Measurements from ENCODE around the genes PPEF1, SMS and PTCHD1.

GRCh38 chrX:17735134-17735517 lies 2.2 kb upstream of the SCML1 start:
- PRO-cap, 7 experiments: no peak in any of the 7 experiments

GRCh38 chrX:17737972-17738895 lies 941 bp downstream of the SCML1 start:
- PRO-cap, 7 experiments: peak in 5 of 7 experiments; most common plus-strand start chrX:17738158 (in 3); most common minus-strand start chrX:17738030 (in 3)

DNA sequence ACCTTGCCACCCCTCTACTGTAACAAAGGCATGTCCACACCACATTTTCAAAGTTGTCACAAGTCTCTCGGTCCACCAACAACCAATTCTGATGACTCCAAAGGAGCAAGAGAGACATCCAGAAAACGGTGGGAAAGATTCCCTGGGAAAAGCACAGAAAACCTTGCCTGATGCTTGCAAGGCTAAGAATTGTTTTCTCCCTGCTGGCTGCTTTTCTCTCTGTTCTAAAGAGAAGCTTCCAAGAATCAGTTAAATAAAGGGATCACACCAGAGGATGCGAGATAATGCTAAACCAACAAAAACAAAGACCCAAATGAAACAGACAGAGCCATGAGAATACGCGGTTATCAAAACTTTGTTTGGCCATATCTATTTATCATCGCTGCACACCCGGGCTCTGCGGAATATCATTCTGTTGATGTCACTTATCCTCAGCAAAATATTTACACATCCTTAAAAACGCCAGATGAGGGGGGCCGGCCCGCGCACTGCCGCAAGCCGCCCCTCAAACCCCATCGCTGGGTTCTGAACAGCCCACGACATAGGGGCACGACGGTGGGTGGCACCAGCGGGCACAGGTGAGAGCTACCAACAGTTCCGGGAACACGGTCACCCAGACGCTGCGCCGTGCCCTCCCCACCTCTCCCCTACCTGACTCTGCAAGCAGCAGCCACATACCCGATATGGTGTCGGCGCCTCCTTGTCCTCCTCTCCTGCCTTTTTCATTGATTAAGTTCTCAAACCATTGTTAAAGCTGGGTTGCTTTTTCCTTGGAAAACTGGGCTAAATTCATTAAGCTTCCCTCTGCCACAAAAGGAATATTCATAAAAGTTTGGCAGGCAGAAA lies 1.7 kb downstream of the RAI2 start:
- PRO-cap, 7 experiments: peak in 1 of 7 experiments; most common plus-strand start position 594 of the sequence (in 1)

GRCh38 chrX:18707276-18707872 lies at the start of gene PPEF1:
Gene PPEF1, plus strand, starts transcription at chrX:18707645.
- PRO-cap, 7 experiments: no peak in any of the 7 experiments

DNA sequence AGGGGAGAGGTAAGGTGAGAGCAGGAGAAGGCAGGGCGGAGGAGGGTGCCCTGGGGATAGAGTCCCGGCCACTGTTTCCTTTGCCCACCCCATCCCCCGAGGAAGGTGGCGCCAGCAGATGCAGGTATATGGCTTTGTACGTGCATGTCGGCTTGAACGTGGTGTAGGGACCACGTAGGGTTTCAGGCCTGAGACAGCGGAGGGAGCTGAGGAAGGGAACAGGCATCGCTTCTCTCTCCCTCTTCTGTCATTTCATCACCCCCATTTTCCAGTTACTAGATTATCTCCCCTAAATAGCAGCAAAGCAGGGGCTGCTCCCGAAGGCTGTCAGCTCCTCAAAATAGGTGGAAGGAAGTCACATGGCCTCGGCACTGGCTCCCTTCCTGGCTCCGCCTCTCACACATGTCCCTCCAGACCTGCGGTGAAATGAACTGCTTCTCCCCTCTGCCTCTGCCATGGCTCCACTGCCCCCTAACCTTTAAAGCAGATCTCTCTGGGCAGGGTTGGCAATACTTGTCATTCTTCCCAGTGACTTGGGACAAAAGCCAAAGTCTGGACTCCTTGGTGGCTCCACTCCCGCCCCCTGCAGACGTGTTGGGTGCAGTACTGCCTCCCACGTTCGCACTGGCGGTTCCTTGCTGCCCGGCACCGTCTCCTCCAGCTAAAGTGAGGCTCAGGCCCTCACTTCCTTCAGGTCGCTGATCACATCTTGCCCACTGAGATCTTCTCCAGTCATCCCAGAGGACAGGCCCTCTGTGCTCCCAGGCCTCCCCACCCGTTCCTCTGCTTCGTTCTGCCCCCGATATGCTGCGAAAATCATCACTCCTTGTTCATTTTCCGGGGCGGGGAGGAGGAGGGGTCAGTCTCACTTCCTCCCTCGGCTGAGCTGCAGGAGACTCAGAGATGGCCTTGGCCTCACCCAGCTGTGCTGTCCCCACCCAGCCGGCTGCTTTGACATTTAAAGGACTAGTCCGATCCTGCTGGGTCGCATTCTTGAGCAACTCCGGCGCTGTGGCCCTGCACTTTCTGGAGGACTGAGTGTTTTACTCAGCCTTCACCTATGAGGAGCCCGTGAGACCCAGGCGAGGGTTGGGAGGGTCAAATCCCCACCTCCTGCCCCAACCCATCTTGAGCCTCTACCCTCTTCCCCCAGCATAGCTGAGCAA lies 97.5 kb downstream of the PHKA2 start:
- PRO-cap, 7 experiments: peak in 3 of 7 experiments; most common plus-strand start position 192 of the sequence (in 1); most common minus-strand start position 795 of the sequence (in 2)

DNA sequence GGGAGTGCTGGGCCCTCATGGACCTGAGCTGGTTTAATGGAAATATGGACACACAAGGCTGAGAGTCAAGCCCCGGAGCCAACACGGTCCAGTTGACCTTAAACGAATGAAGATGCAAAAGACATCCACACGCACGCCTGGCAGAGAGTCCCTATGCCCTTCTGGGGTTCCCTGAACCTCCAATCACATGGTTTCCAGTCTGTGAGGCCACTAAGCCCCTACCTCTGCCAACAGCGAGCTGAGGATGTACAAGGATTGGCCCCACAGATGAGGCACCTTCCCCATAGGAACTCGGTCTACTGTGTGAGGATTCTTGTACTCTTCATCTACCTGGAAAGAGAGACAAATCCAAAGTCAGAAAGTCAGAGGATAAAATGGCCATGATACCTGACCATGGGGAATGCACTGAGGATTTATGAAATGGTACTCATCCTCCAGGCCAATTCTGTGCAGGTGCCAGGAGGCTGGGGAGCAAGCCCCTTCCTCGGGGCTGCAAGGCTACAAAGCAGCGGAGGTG lies 52.4 kb downstream of the PHKA2 start:
- PRO-cap, 7 experiments: no peak in any of the 7 experiments

DNA sequence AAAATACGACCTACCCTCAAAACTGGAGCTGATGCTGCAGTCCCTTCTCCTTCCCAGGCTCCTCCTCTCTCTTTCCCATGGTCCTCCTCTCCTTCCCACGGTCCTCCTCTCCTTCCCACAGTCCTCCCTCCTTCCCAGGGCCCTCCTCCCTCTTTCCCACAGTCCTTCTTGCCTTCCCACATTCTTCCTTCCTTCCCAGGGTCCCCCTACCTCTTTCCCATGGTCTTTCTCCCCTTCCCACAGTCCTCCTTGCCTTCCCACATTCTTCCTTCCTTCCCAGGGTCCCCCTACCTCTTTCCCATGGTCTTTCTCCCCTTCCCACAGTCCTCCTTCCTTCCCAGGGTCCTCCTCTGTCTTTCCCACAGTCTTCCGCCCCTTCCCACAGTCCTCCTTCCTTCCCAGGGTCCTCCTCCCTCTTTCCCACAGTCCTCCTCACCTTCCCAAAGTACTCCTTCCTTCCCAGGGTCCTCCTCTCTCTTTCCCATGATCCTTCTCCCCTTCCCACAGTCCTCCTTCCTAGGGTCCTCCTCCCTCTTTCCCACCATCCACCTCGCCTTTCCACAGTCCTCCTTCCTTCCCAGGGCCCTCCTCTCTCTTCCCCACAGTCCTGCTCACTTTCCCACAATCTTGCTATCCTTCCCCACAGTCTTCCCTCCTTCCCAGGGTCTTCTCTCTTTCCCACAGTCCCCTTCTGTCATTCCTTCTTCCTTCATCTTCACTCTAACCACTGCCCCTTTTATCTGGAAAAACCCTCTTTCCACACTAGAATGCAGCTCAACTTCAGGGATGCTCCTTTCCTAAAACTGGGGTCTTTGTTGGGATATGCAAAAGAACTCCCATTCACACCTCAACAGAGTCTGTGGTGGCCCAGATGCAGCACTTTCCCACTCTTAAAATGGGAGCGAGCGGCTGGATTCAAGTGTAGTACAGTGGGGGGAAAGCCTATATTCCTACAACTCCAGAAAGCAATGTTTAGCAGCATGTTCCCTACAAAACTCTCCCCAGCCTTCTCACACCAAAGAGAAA lies 54.0 kb downstream of the SH3KBP1 start:
- PRO-cap, 7 experiments: no peak in any of the 7 experiments

DNA sequence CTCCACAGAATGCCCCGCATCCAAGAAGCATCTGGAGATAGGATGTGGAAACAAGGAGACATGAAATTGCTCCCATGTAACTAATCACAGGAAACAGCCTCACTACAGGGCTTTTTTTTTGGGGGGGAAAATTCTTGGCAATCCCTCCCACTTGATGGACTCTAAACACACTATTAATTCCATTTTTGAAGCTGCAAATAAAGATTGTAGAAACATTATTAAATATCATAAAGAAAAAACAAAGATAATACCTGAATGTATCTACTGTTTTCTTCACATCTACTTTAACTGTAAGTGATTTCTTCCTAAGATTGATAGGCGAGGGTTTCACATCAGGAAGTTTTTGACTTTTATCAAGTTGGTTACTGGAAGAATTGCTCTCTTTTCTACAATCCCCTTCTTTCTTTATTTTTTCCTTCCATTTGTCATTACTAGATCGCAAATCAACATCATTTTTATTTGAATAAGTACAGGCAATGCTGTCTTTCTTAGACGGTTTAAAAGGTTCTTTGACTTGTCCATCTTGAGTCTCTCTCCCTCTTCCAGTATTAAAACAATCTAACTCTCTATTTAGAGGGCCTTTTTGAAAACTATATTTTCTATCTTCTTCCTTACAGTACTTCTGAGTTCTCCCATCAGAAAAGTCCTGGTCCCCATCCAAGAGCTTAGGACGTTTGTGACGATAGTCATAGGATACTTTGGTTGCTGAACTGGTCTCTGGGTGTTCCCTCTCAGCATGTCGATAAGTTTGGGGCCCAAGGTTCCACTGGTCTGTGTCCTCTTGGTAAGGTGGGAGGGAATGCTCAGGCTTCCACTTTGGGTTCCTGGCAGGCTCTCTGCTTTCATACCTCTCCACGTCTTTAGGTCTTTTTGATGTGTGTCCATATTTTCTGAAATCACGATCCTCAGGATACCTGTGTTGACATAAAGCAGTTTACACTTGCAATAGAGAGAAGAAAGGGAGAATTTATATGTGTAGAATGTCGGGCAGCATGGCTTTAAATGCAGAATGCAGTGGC lies 25.8 kb downstream of the BCLAF3 start:
- PRO-cap, 7 experiments: no peak in any of the 7 experiments

GRCh38 chrX:20205997-20206404 lies 60.7 kb downstream of the RPS6KA3 start:
- PRO-cap, 7 experiments: no peak in any of the 7 experiments

DNA sequence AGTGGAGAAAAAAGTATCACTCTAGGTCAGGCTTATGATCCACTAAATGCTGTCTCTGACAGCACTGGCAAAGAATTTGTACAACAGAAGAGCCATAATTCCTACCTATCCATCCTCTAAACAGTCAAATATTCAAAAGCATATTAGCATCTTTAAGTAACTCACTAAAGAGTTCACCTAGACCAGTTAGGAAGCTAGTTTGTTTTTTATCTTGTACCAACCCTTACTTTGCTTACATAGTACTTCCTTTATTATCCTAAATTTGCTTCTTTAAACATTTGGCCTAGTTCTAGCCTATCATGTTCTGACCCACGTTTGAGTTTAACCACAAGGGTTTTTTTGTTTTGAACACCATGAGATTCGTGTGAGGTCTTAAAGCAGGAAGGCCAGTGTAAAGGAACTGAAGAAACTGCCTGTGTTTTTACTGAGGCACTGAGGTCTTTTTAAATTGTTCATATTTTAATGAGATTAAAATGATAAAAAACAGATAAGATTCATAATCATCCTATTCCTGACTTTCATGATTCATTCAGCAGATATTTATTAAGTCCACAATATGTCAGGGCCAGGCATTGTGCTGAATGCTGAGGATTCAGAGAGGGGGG lies 3.4 kb downstream of the RPS6KA3 start:
- PRO-cap, 7 experiments: peak in 3 of 7 experiments; most common plus-strand start position 357 of the sequence (in 2); most common minus-strand start position 126 of the sequence (in 1)

DNA sequence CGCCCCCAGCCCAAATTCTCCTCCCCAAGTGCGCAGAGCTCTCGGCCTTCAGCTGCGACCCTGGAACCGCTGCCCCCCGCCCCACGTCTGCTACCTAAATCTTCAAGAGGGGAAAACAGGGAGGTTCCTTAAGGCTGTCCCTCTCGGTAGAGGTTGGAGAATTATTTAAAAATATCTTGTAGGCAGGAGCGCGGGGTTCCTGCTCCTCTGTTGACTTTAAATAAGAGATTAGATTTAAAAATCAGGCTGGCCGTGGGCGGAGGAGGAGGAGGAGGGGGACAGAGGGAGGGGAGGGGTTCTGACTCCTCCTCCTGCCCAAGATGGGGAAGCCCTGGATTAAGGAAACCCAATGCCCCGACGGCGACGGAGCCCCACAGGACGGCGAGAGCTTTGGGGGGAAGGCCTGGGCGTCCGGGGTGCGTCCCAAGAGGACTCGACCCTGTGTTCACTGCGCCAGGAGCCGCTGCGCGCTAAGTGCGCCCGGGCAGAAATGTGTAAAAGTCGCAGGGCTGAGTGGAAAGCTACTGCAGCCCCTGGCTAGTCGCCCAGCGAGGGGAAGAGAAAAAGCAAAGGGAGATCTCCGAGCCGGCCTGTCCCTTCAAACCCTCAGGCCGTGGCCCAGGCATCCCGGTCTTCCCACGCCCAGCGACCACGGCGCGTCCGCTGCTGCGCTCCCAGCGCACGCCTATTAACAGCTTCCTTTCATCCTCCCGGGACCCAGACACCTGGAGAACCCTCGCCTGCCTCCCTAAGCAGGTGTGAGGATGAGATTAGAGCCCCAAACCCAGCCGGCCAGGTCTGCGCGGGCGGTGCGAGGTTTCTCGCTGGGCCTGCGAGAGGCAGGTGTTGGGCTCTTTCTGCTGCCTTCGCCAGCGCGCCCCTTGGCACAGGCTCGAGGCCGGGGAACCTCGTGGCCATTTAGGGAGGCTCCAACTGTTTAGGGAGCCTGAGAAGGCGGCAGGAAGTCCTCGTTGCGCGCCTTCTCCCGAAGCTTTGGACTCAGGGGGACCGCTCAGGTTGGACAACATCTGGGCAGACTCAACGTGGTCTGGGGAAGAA lies 1.3 kb upstream of the RPS6KA3 start:
- PRO-cap, 7 experiments: peak in 1 of 7 experiments; most common plus-strand start position 349 of the sequence (in 1); most common minus-strand start position 215 of the sequence (in 1)

DNA sequence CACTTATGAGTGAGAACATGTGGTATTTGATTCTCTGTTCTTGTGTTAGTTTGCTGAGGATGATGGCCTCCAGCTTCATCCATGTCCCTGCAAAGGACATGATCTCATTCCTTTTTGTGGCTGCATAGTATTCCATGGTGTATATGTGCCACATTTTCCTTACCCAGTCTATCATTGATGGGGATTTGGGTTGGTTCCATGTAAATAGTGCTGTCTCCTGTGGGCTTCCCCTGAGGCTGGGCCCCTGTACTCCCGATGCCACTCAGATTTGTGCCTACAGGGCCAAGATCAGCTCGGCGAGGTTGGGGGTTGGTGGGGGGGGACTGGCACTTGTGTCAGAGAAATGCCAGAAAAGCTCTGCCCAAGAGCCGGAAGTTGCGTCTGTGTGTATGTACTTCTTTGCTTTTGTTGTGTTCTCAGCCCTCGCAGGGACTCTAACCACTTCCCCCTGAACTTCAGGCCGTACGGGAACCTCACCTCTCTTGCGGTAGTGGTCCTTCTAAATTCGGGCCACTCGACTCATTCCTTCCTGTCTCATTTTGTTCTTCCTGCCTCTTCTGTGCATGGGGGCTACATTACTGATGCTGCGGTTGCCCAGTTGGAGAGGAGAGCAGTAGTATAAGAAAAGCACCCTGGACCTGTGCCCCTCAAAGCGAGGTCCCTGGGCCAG lies 146.1 kb upstream of the RPS6KA3 start:
- PRO-cap, 7 experiments: peak in 1 of 7 experiments; most common plus-strand start position 532 of the sequence (in 1); most common minus-strand start position 325 of the sequence (in 1)

- PRO-cap, 7 experiments: peak in 7 of 7 experiments; most common plus-strand start chrX:21940596 (in 7); most common minus-strand start chrX:21940933 (in 2)
Observed at GRCh38 chrX:21940105-21941245, at the start of gene SMS. Gene SMS, plus strand, starts transcription at chrX:21940709.

- PRO-cap, 7 experiments: no peak in any of the 7 experiments
Observed at GRCh38 chrX:22105367-22105798, 73.3 kb downstream of the PHEX start.

- PRO-cap, 7 experiments: no peak in any of the 7 experiments
Observed at GRCh38 chrX:23334617-23335148, at the start of gene PTCHD1. Gene PTCHD1, plus strand, starts transcription at chrX:23334849.

- PRO-cap, 7 experiments: no peak in any of the 7 experiments
Observed at GRCh38 chrX:23373360-23373903, 38.8 kb downstream of the PTCHD1 start.

DNA sequence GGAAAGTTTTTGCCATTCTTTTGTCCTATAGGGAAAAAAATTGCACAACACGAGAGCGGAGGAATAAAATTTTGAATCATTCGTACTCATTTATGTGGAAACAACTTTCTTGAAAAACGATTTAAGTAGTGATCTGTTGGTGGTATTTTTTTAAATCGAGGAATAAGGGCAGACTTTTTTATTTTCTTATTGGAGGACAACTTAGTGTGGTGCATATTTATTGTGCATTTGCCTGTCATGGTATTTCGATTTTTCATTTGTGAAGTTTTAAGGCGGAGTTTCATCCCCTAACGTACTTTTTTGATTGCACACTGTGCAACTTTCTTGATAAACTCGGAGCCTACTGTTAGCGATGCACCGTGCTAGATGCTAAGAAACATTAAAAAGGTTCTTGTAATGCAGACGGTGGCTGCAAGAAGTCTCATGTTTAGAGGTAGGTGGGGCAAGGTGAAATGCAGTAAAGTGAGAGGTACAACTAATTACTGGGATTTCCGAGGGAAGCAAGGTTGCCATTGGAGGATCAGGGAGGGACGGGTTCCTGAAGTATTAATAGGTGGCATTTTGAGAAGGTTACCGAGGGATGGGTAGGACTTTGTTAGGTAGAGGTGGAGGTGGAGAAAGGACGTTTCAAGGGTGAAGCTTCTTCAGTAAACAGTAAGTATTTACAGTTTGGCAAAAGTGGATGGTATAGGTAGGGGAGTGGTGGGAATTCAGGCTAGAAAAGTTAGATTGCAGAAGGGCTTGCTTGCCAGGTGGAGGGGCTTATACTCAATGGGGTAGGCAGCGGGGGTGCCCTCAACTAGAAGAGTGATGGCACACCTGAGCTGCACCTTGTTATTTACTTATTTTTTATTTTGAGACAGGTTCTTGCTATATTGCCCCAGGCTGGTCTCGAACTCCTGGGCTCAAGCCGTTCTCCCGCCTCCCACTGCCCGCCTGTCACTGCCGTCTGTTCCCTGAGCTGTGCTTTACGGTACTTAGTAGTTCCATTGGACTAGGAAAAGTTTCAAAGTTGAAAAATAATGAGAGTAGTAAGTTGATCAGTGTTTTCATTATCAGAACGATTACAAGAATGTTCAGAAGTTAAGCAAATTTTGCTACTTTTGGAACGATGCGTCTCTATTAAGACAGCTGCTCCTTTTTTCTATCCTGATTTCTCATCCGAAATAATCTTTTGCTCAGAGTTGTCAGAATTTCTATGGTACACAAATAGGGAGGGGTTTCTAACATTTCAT lies 1.7 kb downstream of the ZFX start:
- PRO-cap, 7 experiments: peak in 5 of 7 experiments; most common plus-strand start position 327 of the sequence (in 5)

DNA sequence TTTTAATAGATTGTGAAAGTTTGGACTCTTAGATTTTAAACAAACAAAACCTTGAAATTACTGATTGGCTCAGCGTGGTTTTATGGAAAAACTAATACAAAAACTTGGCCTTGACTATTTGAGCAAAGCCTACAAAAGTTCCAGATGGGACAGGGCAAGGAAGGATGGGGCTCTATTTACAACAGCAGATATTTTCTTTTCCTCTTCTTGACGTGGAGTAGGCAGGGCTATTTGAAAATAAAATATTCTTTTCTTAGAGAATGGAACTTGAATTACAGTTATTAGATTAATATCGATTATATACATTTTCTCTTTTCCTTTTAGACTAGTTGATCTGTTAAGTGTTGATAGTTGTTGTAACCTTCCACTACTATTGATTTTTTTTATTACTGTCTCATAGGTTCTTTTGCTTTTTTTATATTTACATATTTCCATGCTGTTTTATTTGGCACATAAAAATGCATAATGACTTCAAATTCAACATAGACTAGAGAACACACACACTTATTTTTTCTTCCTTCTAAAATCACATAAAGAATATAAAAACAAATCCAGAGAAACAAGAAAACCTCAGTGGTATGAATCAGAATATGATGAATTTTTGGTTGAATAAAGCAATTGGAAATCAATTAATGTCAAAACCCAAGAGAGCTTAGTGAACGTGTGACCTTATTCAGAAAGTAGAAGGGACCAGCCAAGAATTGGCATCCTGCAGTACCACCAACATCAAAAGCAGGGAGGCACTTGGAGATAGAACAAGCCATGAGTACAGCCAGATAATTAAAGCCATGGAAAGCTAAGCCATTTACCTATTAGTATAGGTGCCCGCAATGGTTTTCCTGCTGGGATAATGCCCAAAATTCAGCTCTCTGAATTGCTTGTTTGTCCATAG lies 16.9 kb downstream of the ZFX start:
- PRO-cap, 7 experiments: no peak in any of the 7 experiments

GRCh38 chrX:24181970-24183107 lies 32.8 kb downstream of the ZFX start:
- PRO-cap, 7 experiments: no peak in any of the 7 experiments

GRCh38 chrX:24188143-24188864 lies 38.8 kb downstream of the ZFX start:
- PRO-cap, 7 experiments: peak in 1 of 7 experiments; most common plus-strand start chrX:24188463 (in 1)